Cytotoxic T cell (primary cell): ENCODE results near the gene MROH9.

DNA sequence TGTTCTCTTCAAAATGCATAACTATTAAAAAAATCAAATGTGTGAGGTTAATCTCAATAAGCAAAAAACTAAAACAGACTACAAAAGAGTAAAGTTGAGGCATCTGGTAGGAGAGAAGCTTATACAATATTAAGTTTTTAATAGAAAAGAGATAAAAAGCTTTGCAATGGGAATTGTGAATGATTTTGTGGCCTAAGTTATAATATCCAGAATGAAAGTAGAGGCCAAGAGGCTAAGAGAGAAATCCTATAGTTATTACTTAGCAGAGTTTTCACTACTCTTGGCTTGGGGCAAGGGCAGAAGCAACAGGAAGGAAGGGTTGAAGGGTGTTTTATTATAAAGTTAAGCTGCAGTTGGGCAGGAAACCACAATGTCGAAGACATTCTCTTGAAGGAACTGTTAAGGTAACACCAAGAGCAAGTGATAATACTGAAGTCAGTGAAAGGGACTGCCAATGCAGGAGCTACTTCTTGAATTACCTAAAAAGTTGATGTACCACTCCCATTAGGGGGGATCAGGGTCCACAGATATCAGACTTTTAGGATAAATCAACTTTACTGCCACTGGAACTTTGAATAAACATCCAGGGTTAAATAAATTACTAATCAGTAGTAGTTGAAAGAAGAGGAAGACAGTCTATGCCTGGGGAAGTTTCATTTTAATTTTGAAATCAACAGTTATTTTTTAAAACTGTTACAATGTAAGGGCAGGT lies 8.3 kb downstream of the XCL2 start:
- PRO-cap, 2 experiments, result peak in 1 of 2 experiments; most common plus-strand start position 432 of the sequence (in 1); most common minus-strand start position 309 of the sequence (in 1)

- PRO-cap, 2 experiments, result no peak in any of the 2 experiments
Measured at GRCh38 chr1:168803925-168804560, 75.0 kb upstream of the DPT start.

DNA sequence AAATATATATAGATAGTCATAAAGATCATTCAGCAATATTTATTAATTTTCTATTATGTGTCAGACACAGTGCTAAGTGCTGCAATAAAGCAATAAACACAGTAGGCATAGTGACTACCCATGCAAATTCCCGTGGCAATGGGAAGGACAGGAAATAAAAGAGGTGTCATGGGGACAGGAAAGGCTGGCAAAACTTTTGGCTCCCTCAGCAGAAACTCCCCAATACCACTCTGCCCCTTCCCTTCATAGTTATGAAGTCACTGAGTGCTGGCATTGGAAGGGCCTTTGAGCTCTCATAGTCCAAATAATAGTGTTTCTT lies 104.3 kb upstream of the DPT start:
- PRO-cap, 2 experiments, result no peak in any of the 2 experiments

GRCh38 chr1:168907011-168907658 lies 178.1 kb upstream of the DPT start:
- PRO-cap, 2 experiments, result no peak in any of the 2 experiments

GRCh38 chr1:168960658-168961013 lies 145.9 kb upstream of the ATP1B1 start:
- PRO-cap, 2 experiments, result no peak in any of the 2 experiments

DNA sequence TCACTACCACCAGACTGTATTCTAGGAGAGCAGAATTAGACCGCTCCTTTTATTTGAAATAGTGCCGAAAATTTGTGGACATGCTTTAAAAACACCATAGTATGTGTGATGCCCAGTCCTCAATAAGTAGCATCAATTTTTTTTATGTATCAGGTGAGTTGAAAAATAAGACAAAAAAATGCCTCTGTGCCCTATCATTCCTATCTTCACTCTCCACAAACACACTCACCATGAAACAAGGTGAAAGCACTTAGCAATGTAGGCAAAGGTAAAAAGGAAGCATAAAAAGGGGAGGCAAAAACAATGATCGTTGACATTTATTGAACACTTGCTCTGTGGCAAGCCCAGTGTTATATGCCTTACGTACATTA lies 60.2 kb upstream of the ATP1B1 start:
- PRO-cap, 2 experiments, result no peak in any of the 2 experiments

- PRO-cap, 2 experiments, result no peak in any of the 2 experiments
Measured at GRCh38 chr1:169047082-169047277, 59.5 kb upstream of the ATP1B1 start.

DNA sequence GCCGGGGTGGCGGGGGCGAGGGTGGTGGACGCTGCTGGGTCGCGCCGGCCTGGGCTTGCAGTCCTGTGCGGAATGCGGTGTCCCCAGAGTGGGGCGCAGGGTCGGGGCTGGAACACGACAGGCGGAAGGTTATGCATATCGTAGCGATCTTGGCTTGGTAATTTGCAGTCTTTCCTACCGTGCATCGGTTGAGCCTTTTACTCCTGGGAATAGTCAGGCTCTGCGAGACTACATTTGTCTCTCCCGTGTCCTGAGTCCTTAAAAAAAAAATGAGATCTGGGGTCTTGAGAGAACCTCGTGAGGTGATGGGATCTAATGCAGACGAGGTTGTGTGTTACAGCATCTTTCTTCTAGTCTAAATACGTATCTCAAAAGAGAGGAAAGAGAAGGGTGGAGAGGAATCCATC lies 541 bp downstream of the ATP1B1 start:
- PRO-cap, 2 experiments, result no peak in any of the 2 experiments

DNA sequence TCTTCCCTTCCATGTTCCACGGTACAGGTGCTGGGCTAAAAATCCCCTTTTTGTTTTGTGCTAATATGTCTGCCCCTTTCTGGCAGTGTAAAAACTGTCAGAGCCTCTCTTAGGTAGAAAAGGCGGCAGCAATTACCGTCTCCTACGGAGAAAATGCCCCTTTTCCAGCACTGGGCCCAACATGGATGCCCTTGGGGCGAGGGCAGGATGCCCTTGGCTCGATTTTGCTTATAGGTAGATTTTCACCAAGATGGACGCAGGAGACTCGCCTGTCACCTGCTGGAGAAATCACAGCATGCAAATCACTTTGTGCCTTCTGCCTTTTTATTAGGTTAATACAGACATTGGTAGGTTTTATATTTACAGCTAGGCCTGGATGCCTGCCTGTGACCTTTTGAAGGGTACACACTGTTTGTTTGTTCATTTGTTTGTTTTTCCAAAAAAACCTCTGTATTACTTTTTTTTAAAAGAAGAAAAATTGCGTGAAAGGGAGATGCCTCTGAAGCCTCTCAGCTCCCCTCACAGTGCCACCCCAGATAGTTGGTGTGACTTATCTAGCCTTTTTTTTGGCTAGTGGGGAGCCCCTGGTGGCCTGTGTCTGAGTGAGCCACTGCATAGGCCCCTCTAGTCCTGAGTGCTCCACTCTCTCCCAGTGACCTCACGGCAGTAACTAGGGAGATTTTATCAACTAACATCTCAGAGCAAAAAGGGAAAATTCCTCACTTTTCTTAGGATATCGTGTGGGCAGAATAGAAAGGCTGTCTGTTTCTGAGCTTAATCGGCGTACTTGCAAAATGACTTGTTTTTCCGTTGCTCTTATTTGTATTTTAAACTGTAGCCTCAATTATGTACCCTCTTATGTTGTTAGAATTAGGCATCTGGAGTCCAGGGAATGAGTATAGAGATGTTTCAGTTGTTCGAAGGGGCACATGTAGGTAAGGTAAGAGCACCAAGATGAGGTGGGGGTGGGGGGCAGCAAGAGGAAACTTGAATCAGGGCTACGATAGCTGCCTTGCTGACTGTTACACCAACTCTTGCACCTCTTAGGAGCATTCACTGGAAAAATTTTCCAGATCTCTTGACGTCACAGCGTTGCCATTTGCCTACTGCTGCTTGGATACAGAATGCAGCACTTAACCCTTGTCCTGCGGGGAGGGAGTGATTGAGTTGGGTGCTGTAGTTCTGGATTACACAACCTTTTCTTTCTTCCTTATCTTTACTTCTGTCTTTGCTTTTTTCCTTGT lies 2.7 kb downstream of the ATP1B1 start:
- PRO-cap, 2 experiments, result no peak in any of the 2 experiments

GRCh38 chr1:169487410-169488138 lies 1.8 kb upstream of the SLC19A2 start:
- PRO-cap, 2 experiments, result no peak in any of the 2 experiments

DNA sequence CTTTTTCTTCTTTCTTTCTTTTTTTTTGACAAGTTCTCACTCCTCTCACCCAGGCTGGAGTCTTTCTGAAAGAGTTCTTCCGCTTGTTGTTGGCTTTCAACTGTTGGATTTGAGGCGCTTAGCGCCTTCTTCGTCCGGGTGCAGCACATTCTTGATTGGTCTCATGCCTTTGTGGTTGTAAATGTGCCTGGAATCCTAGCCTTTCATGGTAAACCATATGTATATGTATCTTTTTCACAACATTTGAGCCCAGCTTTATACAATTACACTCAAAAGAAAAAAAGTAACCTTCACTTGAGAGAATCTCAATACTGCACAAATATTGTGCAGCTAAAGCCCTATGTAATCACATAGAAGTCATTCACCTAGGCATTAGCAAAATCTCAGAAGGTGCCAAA lies 935 bp downstream of the C1orf112 start:
- PRO-cap, 2 experiments, result no peak in any of the 2 experiments

GRCh38 chr1:169853495-169853886 lies 40.2 kb downstream of the SCYL3 start:
- PRO-cap, 2 experiments, result no peak in any of the 2 experiments

DNA sequence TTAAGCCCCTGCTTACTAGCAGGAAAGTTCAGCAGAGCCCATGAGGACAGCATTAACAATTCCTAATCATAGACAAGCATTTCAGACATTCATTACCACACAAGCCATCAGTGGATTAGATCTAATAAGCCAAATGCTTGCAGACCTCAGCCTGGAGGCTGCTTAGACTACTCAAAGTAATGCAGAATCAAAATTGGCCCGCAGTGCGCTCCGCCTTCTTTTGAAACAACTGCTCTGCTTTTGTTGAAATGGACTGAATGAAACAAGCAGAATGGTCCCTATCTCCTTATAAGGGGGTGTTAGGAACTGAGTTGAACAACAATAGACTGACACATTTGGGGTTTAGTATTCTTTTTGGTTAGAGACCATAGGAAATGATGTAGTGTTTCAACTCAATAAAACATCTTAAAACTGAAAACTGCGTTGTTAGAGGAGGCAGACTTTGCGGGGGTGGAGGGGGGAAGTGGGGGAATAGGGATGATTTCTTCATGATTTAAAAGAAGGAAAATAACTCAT lies 54.5 kb downstream of the GORAB start:
- PRO-cap, 2 experiments, result no peak in any of the 2 experiments

DNA sequence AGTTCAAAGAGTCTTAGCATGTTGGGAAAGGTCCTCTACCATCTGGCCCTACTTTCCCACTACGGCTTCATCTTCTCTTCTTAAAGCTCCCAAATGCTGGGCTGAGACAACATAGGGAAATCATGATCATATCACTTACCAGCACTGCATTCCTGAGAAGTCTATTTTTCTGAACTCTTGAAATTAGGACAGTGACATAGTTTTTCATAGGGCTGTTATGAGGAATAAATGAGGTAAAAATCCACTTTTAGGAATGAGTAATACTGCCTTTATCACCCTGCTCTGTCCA lies 36.8 kb downstream of the PRRX1 start:
- PRO-cap, 2 experiments, result no peak in any of the 2 experiments

- PRO-cap, 2 experiments, result no peak in any of the 2 experiments
Measured at GRCh38 chr1:170729621-170730063, 65.7 kb downstream of the PRRX1 start.

- PRO-cap, 2 experiments, result no peak in any of the 2 experiments
Measured at GRCh38 chr1:170935199-170935730, at the start of gene MROH9. TSS of gene MROH9 (plus strand) at chr1:170935534.

GRCh38 chr1:171221761-171222783 lies 26.2 kb upstream of the FMO1 start:
- PRO-cap, 2 experiments, result no peak in any of the 2 experiments

DNA sequence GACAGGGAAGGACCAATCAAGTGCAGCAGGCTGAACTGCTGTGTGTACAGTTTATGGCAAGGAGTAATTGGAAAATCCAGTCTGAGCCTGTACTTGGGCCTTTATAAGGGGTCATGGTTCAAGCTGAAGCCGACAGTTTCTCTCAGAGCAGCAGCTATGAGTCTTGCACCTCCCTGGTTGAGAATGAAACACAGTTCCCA lies 44.9 kb downstream of the FMO4 start:
- PRO-cap, 2 experiments, result no peak in any of the 2 experiments

GRCh38 chr1:171560711-171561188 lies 61.3 kb upstream of the MYOCOS start:
- PRO-cap, 2 experiments, result no peak in any of the 2 experiments

- PRO-cap, 2 experiments, result no peak in any of the 2 experiments
Measured at GRCh38 chr1:171600252-171600818, 21.7 kb upstream of the MYOCOS start.